ENCODE measurements around the genes CYP2R1 and ABCC8.

CAGE:
- cytosol, long polyA minus RNA = no peak
- cytosol, long polyA plus RNA = no peak
- long polyA plus RNA = no peak
- nucleus, long polyA minus RNA = no peak
- nucleus, long polyA plus RNA = no peak
Observed at GRCh38 chr11:14362462-14362947, 3.5 kb upstream of the RRAS2 start.

DNA sequence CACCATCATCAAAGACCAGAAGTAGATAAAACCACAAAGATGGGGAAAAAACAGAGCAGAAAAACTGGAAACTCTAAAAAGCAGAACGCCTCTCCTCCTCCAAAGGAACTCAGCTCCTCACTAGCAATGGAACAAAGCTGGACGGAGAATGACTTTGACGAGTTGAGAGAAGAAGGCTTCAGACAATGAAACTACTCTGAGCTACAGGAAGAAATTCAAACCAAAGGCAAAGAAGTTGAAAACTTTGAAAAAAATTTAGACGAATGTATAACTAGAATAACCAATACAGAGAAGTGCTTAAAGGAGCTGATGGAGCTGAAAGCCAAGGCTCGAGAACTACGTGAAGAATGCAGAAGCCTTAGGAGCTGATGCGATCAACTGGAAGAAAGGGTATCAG, 18.7 kb downstream of the PDE3B start:
CAGE:
- cytosol, long polyA minus RNA = no peak
- cytosol, long polyA plus RNA = no peak
- long polyA plus RNA = no peak
- nucleus, long polyA minus RNA = no peak
- nucleus, long polyA plus RNA = no peak

DNA sequence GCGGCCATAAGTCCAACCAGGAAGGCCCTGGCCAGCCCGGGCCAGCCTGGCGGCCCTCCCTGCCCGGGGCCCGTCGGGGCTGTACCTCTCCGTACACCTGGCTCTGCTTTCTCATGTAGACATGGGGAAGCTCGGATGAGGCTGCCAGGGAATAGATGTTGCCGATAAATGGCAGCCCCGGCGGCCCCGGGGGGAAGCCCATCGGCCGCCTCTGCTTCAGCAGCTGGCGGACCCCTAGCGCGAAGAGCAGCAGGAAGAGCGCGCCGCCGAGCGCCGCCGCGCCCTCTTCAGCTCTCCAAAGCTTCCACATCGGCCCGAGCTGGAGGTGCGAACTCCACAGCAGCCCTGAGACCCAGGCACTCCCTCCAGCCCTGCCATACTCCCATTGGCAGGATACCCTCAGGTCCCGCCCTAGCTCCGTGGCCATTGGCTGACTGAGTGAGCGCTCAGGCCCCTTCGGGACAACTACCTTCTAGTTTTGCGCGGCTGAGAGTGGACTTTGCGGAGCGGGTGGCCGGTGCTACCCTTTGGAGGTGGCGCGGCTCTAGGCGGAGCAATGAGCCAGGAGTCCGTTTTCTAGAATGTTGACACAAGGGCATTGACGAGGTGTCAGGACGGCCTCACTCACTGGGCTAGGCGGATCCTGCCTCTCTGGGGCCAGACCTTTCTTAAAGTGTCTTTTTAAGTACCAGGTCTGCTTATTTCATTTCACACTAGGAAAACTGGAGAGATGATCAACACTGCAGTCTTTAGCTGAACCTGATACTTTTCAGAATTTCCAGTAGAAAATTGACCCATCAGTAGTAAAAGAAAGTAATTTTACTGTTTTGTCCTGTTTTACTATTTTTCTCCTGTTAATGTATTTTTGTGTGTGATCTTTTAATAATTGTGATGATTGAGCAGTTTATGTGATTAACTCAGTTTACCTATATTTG, at the start of gene CYP2R1:
Gene CYP2R1, minus strand, starts transcription at position 336 of the 935 bp plus-strand sequence.
CAGE:
- cytosol, long polyA minus RNA = no peak
- cytosol, long polyA plus RNA = no peak
- long polyA plus RNA = no peak
- nucleus, long polyA minus RNA = no peak
- nucleus, long polyA plus RNA = no peak

CAGE:
- cytosol, long polyA minus RNA = no peak
- cytosol, long polyA plus RNA = no peak
- long polyA plus RNA = no peak
- nucleus, long polyA minus RNA = no peak
- nucleus, long polyA plus RNA = no peak
Observed at GRCh38 chr11:15561695-15562095, 447.0 kb downstream of the INSC start.

DNA sequence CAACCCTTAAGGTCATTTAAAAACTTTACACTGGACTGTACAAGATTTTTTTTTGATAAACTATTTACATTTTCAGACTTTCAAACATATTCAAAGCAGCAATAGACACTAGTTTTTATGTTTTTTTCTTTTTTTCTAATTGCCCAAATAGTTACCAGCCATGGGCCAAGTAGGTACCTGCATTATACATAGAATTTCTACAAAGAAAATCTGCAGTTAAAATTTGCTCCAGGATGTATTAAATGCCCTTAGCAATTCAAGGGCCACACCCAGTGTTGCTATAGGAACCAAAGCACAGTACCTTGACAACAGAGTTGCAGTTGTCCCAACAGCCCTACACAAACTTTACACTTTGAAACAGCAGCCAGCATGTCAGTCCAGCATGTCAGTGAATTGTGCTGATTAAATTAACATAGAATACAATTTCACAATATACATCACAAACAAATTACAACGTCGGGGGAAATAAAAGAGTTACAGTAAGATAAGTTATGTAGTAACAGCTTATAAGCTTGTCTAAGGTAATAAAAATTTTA, 389.3 kb downstream of the SOX6 start:
CAGE:
- cytosol, long polyA minus RNA = no peak
- cytosol, long polyA plus RNA = no peak
- long polyA plus RNA = no peak
- nucleus, long polyA minus RNA = no peak
- nucleus, long polyA plus RNA = no peak

DNA sequence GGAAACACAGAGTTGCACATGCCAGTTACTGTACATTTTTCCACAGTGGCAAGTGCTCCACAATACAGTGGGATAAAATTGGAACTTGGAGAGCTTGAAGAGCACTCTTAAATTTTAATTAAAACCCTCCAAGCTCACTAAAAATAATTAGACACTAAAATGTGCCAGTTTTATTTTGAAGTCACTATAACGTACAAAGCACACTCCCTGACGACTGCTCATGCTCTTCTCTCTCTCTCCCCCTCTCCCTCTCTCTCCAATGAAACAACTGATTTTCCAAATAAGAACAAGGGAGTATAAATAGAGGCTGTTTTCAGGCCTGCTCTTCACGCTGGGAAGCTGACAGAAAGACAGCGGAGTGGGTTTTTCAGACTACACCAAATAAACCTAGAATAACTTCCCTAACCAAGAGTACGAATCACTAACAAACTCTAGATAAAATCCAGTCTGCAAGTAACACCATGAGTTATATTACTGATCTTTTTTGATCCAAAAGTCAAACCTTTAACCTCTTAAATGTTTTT, 117.2 kb downstream of the SOX6 start:
CAGE:
- cytosol, long polyA minus RNA = no peak
- cytosol, long polyA plus RNA = no peak
- long polyA plus RNA = no peak
- nucleus, long polyA minus RNA = no peak
- nucleus, long polyA plus RNA = no peak

DNA sequence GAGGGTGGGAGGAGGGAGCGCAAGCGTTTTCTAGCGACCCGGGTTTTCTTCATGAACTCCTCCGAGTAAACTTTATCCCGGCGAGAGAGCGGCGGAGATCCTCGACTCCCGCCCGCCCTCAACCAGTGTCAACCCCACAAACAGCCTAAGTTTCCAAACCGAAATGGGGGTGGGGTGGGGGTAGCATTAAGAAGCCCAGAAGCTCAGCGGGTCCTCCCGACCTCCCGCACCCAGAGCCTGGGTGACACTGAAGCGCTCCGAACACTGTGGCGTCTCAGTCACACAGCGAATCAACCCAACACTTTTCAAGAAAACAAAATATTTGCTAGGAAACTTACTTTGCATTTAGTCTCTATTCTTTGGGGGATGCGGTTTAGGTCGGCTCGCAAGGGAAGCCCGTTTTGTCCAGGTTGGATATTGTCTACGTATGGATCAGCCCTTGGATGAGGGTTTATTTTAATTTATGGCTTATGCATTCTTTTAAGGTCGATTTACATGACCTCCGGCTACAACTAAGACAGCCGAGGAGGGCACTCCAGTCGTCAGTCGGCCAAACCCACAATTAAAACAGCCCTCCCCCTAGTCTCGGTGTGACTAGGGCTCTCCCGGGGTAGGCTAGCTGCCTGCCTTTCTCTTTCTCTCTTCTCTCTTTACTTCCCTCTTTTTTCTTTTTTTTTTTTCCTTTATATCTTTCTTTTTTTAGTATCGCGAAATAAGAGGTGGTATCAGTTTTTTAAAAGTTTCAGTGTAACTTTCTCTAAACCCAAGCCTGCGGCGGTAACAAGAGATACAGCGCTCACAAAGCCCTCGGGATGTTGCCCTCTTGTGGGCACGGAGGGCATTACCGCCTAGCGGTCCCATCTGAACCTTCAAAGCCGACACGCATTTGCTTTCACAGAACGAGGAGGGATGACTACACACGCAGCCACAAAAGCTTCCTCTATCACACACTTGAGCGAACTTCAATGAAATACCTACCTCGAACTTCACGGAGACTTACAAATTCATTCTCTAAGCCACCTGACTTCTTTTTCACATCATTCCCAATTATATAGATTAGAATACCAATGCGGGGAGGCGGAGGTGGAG, 132.5 kb upstream of the C11orf58 start:
CAGE:
- cytosol, long polyA minus RNA = no peak
- cytosol, long polyA plus RNA = no peak
- long polyA plus RNA = no peak
- nucleus, long polyA minus RNA = no peak
- nucleus, long polyA plus RNA = no peak

GRCh38 chr11:16612508-16613377, 125.7 kb upstream of the C11orf58 start:
CAGE:
- cytosol, long polyA minus RNA = no peak
- cytosol, long polyA plus RNA = no peak
- long polyA plus RNA = no peak
- nucleus, long polyA minus RNA = no peak
- nucleus, long polyA plus RNA = no peak

DNA sequence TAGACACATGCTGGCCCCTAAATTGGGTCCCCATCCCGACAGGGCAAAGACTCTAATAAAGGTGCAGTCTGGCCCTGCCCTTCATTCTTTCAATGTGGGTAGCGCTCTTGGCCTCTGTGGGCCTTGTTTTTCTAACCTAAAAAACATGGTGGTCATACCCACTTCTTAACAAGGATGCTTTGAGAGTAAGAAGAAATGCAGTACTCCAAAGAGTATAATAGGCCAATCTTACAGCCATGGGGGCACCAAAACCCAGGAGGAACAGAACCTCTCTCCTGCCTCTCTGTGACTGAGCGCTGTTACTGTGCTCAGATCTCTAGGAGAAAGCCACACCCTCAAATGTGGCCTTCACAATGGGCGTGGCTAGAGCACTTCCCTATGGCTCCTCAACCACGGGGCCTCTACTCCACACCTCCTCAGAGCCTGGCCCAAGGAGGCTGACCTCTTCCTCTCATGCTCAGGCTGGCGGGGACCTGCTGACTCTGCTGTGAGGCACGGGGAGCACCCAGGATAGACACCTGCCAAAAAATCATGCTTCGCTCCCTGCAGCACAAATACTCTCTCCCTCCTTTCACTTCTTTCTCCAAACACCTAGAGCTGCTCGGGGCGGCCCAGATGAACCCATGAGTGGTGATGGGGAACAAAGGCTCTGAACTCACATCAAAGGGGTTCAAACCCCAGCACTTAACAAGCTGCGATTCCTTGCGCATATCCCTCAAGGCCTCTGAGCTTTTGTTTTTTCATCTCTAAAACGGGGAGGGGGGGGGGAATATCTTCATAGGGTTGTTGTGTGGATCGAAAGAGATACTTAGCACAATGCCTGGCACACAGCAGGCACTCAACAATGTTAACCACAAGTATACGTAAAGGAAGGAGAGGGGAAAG, 41.0 kb downstream of the C11orf58 start:
CAGE:
- cytosol, long polyA minus RNA = no peak
- cytosol, long polyA plus RNA = no peak
- long polyA plus RNA = no peak
- nucleus, long polyA minus RNA = no peak
- nucleus, long polyA plus RNA = no peak

DNA sequence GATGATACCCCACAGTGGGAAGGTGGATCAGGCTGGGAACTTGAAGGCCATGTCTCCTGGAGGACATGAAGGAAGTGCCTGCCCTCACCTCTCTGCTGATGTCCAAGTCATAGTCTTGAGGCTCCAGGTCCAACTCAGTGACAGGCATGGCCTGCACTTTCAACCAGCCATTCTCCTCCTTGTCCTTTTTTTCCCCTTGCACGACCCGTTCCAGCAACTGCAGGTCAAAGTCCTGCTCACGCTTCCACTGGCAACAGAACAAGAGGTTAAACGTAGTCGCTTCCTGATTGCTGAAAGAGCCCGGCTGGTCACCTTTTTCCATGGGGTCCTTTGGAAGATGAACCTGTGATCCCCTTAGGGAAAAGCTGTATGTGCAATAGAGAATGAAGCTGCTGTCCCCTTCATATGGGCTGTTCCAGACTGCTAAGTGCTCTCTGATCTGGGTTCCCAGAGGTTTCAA, 47.7 kb downstream of the C11orf58 start:
CAGE:
- cytosol, long polyA minus RNA = no peak
- cytosol, long polyA plus RNA = no peak
- long polyA plus RNA = no peak
- nucleus, long polyA minus RNA = no peak
- nucleus, long polyA plus RNA = no peak

DNA sequence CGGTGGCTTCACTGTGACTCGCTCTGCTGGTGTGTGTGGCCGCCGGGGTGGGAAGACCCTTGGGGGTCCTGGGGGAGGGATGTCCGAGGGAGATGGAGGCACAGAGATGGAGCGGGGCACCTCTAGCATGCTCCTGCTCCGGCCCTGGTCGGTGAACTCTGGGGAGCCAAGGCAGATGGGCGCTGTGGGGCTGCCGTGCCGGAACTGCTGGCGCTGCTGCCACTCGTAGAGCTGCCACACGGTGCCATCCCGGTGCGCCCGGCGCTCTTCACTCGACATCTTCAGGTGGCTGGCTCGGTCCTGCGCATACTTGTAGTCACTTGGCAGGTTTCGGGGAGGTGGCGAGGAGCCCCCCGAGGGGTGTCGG, 78.4 kb downstream of the C11orf58 start:
CAGE:
- cytosol, long polyA minus RNA = no peak
- cytosol, long polyA plus RNA = no peak
- long polyA plus RNA = no peak
- nucleus, long polyA minus RNA = no peak
- nucleus, long polyA plus RNA = no peak

GRCh38 chr11:16864884-16865247, 126.4 kb downstream of the C11orf58 start:
CAGE:
- cytosol, long polyA minus RNA = no peak
- cytosol, long polyA plus RNA = no peak
- long polyA plus RNA = no peak
- nucleus, long polyA minus RNA = no peak
- nucleus, long polyA plus RNA = no peak

CAGE:
- cytosol, long polyA minus RNA = no peak
- cytosol, long polyA plus RNA = no peak
- long polyA plus RNA = no peak
- nucleus, long polyA minus RNA = no peak
- nucleus, long polyA plus RNA = no peak
Observed at GRCh38 chr11:16905716-16906285, 108.4 kb downstream of the PLEKHA7 start.

CAGE:
- cytosol, long polyA minus RNA = no peak
- cytosol, long polyA plus RNA = no peak
- long polyA plus RNA = no peak
- nucleus, long polyA minus RNA = no peak
- nucleus, long polyA plus RNA = no peak
Observed at GRCh38 chr11:16994218-16995217, 19.7 kb downstream of the PLEKHA7 start.

DNA sequence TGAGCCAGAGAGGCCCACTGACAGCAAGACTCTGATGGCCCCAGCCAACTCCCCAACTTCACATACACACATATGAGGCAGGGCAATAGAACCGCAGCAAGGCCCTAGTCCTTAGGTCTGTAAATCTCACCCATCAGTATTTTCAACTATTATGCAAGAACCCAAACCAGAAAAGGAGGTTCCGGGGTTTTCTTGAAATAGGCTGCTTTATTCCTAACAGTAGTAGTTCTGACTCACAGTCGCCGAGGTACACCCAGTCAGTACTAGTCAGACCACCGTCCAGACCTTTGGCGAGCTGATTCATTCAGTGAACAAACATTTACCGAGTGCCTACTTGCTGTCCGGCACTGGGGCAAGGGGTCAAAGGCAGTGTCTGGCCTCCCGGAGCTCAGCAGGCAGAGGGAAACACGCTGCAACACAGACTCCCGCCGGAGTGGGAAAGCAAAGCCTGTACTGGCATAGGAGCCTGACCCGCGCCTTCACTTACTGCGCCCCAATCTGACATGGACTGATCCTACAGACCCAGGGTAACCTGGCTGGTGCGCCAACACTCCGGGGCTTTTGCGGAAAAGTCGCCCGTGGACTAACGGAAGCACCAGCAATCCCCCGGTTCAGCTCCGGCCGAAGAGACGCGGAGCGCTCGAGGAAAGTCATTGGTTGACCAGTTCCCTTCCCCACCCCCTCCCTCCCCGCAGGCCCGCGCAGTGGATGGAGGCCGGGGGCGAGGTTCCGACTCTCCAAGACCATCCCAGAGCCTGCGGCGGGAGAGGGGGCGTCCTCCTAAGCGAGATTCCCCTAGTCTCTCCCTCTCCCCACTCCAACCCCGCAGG, 1.2 kb downstream of the PLEKHA7 start:
CAGE:
- cytosol, long polyA minus RNA = no peak
- cytosol, long polyA plus RNA = no peak
- long polyA plus RNA = no peak
- nucleus, long polyA minus RNA = no peak
- nucleus, long polyA plus RNA = no peak

DNA sequence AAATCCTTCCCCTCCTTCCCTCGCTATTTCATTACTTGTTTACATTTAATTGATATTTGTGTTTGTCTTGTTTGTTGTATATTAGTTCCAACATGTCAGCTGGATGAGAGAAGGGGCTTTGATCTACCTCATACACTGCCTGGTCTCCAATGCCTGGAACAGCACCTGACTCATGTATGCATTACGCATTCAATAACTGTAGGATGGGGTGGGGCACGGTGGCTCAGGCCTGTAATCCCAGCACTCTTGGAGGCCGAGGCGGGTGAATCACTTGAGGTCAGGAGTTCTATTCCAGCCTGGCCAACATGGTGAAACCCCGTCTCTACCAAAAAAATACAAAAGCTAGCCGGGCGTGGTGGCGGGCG, 1.1 kb upstream of the PLEKHA7 start:
CAGE:
- cytosol, long polyA minus RNA = no peak
- cytosol, long polyA plus RNA = no peak
- long polyA plus RNA = no peak
- nucleus, long polyA minus RNA = no peak
- nucleus, long polyA plus RNA = no peak

CAGE:
- cytosol, long polyA minus RNA = no peak
- cytosol, long polyA plus RNA = no peak
- long polyA plus RNA = no peak
- nucleus, long polyA minus RNA = no peak
- nucleus, long polyA plus RNA = no peak
Observed at GRCh38 chr11:17185824-17186624, 21.8 kb downstream of the PIK3C2A start.

DNA sequence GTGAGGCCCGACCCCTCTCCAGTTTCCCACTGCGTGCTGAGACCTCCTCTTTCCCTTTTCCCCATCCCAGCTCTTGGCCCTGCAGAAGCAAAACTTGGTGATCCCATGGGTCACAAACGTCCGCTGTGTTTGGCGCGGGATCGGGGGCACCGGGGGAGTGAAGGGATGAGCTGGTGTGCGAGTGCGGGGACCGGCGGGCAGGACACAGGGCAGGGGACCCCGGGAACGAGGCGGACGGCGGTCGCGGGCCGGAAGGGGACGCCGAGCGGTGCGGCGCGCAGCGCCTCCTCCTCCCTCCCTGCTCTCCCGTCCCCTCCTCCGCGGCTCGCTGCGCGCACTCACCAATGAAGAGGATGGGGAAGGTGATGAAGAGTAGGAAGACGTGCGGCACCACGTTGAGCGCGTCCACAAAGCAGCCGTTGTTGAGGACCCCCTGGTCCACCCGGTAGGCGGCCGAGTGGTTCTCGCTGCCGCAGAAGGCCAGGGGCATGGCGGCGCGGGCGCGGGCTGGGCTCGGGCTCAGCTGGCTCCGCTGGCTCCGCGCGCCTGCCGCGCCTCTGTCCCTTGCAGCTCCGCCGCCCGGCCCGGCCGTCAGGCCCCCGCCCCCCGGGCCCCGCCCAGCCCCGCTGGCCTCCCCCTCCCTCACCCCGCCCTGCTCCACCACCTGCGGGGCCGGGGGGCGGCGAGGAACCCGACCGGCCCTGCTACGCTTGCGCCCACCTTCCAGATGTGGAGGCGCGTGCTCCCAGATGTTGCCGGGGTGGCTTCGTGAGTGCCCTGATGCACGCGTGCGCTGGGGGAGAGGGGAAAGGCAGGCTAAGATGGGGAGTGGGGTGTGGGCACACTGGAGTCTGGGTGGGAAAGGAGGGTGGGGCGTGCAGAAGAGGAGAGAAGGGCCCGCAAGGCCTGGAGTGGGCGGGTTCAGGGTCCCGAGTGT, at the start of gene ABCC8:
Gene ABCC8, minus strand, starts transcription at position 559 of the 937 bp plus-strand sequence.
CAGE:
- cytosol, long polyA minus RNA = no peak
- cytosol, long polyA plus RNA = no peak
- long polyA plus RNA = no peak
- nucleus, long polyA minus RNA = no peak
- nucleus, long polyA plus RNA = no peak

CAGE:
- cytosol, long polyA minus RNA = no peak
- cytosol, long polyA plus RNA = no peak
- long polyA plus RNA = no peak
- nucleus, long polyA minus RNA = no peak
- nucleus, long polyA plus RNA = no peak
Observed at GRCh38 chr11:17522572-17523541, 21.4 kb downstream of the USH1C start.

GRCh38 chr11:17714094-17714872, 5.1 kb upstream of the MYOD1 start:
CAGE:
- cytosol, long polyA minus RNA = no peak
- cytosol, long polyA plus RNA = no peak
- long polyA plus RNA = no peak
- nucleus, long polyA minus RNA = no peak
- nucleus, long polyA plus RNA = no peak

Data from keratinocyte (primary cell).